Progenitor cell of endocrine pancreas (in vitro differentiated cells): Measurements from ENCODE around the genes CDK13 and INHBA.

DNA sequence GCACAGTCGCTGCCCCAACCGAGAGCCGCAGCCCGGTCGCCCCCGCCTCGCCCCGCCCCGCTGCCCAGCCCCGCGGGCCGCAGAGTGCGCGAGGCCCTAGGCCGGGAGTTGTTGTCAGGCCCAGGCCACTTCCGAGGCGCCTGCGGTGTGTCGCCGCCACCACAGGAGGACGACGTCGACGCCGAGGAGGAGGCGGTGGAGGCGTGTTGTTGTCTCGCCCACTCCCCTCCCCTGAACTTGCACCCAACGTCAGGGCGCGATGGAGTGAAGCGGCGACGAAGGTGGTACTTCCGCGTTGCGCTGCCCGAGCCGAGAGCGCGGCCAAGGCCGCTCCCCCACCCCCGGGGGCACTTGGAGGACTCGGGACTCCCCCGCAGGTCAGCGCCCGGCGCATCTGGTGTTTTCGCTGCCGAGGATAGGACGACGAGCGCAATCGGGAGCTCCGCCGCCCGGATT lies at the start of gene CDK13:
Gene CDK13, plus strand, starts transcription at position 287 of the 456 bp plus-strand sequence.
- PRO-cap, result bidirectional peak, plus-strand start at position 393 of the sequence, minus-strand start at position 239 of the sequence

DNA sequence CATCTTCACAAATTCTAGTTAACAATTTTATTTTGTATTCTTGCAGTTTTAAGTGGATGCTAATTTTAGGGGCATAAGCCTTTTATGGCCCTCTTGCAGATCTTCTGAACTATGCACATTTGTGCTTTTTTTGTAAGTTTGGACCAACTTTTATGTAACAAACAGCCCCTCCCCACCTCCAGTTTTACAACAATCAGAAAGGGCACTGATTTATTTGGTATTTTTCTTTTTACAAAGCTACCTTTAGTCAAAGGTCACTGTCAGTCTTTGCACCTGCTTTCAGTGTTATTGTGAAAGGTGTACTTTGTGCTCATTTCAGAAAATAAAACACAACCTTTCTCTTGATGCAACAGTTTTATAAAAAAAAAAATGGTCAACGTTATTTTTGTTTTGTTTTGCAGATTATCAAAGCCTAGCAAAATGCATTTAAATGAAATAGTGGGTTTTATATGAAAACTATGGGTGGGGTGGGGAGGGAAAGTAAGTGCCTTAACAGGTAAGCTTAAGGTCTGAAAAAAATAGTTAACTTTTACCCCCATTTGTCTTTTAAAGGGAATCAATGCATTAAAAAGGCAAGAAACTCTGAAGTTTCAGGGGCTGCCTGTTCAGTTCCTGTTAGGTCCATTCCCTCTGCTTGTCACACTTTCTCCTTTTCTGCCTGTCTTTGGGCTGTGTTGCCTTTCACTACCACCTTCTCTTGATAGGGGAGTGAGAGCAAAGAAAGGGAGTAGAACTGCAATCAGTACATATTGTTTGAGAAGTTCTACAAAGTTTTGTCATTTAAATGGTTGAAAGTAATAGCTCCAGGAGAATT lies 39.0 kb downstream of the MPLKIP start:
- PRO-cap, result no peak

DNA sequence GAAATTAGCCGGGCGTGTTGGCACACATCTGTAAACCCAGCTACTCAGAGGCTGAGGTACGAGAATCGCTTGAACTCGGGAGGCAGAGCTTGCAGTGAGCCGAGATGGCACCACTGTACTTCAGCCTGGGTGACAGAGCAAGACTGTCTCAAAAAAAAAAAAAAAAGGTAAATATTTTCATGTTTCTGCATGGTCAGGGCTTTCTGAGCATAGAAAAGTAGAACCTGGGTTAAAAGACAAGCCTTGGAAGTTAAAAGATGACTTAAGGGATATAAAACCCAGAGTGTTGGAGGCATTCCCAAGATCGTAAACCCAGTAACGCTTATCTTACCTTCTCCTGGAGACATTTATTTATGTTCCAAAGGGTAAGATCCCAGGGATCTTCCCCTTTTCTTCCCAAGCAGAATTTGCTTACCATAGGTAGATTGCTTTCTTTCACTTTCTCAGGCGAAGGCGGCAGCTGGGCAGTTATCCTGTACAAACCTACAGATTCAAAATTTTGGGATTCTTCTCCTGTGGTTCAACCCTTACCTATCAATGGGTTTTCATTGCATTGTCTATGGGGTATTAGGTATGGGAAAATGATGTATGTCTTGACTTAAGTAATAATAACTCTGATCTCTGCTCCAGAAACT lies 22.2 kb downstream of the SUGCT start:
- PRO-cap, result no peak

- PRO-cap, result no peak
Measured at GRCh38 chr7:40234098-40234433, 99.3 kb downstream of the SUGCT start.

GRCh38 chr7:40808729-40809233 lies 674.0 kb downstream of the SUGCT start:
- PRO-cap, result no peak

DNA sequence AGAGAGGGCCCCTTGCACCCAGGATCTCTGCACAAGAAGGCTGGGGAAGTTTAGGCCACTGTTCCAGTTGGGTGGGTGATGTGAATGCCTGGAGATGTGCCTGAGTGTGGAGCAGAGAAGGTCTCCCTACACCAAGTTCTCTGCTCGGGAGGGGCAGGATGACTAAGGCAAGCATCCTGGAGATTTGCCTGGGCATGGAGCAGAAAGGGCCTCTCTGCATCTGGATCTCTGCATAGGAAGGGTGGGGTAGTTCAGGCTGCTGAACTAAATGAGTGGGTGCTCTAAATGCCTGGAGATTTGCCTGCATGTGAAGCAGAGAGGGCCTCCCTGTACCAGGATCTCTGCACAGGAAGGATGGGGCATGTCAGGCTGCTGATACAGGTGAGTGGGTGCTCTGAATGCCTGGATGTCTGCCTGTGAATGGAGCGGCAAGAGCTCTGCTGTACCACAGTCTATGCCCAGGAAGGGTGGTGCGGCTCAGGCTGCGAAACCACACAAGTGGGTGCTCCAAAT lies 680.7 kb downstream of the SUGCT start:
- PRO-cap, result no peak

GRCh38 chr7:41149385-41149937 lies 553.4 kb downstream of the INHBA start:
- PRO-cap, result no peak

GRCh38 chr7:41414297-41414678 lies 288.6 kb downstream of the INHBA start:
- PRO-cap, result no peak

GRCh38 chr7:41698341-41699238 lies 4.3 kb downstream of the INHBA start:
- PRO-cap, result no peak

GRCh38 chr7:41699239-41700072 lies 3.4 kb downstream of the INHBA start:
- PRO-cap, result no peak

GRCh38 chr7:41702910-41703383 lies at the start of gene INHBA:
Gene INHBA, minus strand, starts transcription at chr7:41703090.
- PRO-cap, result no peak

- PRO-cap, result no peak
Measured at GRCh38 chr7:41835296-41835662, 132.4 kb upstream of the INHBA start.

GRCh38 chr7:41869774-41870420 lies 167.0 kb upstream of the INHBA start:
- PRO-cap, result no peak

DNA sequence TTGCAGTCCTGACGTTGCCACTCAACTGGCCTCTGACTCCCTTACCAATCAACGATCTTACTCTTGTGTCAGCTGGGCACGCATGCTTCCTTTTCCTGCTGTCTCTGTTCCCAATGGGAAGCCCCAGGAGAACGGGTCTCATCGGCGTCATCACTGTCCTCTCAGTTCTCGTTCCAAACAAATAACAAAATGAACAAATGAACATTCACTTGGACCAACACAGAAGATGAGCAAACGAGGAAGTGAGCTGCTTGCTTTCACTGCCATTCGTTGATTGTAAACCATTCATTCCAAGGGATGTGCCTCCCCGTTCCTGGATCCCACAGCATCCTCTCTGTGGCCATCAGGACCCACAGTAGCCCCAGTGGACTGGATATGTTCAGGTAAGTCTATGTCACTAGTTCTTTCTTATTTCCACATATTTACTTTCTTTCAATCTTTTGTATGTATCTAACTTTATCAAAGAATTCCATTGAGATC lies 227.4 kb downstream of the GLI3 start:
- PRO-cap, result no peak

- PRO-cap, result no peak
Measured at GRCh38 chr7:42239005-42239432, 2.0 kb upstream of the GLI3 start.

DNA sequence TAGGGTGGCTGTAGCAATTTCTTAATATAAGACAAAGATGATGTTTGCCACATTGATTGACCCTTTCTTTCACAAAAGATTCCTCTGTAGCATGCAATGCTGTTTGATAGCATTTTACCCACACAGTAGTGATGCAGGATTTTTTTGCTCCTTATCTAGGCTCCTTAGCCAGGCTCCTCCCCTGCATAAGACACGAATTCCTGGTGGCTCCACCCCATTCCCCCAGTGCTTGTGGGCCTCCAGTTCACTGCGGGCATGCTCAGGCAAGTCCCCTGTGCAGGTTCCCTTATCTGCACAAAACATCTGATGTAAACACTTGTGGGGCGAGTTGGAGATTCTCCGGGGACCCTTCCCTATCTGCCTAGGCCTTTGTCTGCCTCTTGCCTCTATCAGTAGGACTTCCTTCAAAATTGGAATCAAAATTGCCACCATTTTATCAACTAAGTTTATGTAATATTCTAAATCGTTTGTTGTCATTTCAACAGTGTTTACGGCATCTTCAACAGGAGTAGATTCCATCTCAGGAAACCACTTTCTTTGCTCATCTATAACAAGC lies 5.4 kb upstream of the STK17A start:
- PRO-cap, result no peak

- PRO-cap, result no peak
Measured at GRCh38 chr7:43648213-43648641, 65.3 kb downstream of the STK17A start.

DNA sequence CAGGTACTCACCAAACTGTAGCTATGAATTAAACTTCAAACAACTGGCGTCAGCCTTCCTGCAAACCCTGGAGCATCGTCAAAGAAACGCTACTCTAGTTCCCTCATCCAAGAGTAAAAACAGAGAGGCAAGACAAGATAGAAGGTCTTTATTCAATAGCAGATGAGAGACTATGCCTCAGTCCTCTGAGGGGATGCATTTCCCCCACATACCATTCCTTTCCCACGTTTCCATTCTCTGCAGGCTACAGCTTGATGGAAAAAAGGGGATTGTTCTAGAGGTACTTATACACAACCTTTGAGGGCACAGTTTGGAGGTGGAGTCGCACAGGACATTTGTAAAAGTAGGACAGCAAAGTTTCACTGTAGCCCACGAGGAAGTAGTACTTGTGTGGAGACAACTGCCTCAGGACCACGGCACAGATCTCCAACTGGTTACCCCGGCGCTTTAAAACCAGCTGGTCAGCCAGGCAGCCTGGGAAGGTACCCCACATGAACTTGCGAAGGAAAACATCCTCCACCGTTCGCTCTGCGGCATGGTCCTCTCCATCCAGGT lies 2.8 kb downstream of the MRPS24 start:
- PRO-cap, result no peak

DNA sequence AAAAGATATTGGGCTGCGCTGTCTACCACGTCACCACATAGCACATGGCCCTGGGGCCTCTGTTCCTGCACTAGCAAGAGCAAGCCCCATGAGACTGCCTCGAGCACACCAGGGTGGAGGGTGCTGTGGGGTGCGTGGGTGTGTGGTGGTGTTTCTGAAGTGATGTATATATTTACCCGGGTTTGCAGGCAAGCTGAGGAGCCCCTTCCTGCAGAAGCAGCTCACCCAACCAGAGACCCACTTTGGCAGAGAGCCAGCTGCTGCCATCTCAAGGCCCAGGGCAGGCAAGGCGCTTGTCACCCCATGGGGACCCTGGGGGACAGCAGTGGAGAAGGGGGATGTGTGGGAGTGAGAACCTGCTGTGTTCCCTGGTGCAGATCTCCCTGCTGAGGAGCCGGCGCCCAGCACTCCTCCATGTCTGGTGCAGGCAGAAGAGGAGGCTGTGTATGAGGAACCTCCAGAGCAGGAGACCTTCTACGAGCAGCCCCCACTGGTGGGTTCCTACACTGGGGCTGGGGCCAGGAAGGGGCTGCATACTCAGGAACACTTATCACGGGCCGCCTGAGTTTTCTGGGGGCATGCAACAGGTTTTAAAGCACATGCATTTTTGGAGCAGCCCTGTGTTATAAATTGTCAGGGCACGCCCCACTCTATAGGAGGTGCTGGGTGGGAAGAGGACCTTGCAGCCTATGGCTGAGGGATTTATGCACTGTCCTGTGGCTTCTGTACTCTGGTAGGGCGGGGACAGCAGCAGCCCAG lies 6.0 kb downstream of the PGAM2 start:
- PRO-cap, result no peak

GRCh38 chr7:44064033-44064807 lies 1.1 kb downstream of the PGAM2 start:
- PRO-cap, result no peak